Neural progenitor cell (in vitro differentiated cells): ENCODE results near the genes FILIP1 and SENP6.

- RAMPAGE, long total RNA: no peak
Measured at GRCh38 chr6:73521444-73522080, 730 bp upstream of the EEF1A1 start.

DNA sequence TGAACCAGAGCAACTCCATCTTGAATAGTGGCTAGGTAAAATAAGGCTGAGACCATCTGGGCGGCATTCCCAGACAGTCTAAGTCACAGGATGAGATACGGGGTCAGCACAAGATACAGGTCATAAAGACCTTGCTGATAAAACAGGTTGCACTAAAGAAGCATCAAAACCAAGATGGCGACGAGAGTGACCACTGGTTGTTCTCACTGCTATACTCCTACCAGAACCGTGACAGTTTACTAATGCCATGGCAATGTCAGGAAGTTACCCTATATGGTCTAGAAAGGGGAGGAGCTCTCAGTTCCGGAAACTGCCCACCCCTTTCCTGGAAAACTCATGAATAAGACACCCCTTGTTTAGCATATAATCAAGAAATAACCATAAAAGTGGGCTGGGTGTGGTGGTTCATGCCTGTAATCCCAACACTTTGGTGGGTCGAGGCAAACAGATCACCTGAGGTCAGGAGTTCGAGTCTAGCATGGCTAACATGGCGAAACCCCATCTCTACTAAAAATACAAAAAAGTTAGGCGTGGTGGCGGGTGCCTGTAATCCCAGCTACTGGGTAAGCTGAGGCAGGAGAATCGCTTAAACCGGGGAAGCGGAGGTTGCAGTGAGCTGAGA lies 44.0 kb upstream of the EEF1A1 start:
- RAMPAGE, long total RNA: no peak

DNA sequence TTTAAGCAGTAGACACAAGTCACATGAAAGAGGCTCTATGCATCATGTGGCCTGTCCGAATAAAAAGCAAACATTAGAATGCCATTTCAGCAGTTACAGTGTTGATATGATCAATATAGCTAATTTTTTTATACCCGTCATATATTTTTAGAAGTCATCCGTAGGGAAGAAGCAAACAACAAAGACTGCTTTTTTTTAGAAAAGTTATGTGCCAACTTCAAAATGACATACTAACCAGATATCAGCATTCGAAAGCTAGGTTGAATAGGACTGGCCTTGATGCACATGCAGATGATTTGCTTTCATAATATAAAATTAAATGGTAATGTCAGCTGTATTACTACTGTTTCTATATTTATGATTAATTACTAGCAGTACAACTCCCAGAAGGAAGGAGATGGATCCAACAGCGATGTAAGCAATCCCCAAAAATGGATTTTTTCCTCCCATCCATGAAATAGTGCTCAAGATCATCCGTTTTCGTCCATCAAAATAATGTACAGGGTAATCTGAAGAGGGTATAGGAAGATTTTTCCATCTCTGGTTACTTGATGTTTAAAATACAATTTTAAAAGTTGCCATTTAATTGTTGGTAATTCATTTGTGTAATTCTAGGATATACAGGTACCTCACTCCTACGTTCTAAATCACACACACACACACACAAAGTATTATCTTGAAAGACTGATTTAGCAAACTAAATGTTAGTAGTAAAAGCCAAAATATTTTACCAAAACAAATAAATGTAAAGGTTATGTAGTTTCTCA lies 12.4 kb upstream of the COX7A2 start:
- RAMPAGE, long total RNA: no peak

GRCh38 chr6:75493200-75494281 lies at the start of gene FILIP1:
TSS of gene FILIP1 (minus strand) at chr6:75493800.
- RAMPAGE, long total RNA: no peak

- RAMPAGE, long total RNA: no peak
Measured at GRCh38 chr6:75601504-75602220, at the start of gene SENP6. TSS of gene SENP6 (plus strand) at chr6:75601880.

- RAMPAGE, long total RNA: no peak
Measured at GRCh38 chr6:76776955-76777532, 686.2 kb downstream of the HTR1B start.

- RAMPAGE, long total RNA: no peak
Measured at GRCh38 chr6:79025797-79026404, 52.2 kb downstream of the PHIP start.

- RAMPAGE, long total RNA: no peak
Measured at GRCh38 chr6:79041254-79041919, 36.7 kb downstream of the PHIP start.

GRCh38 chr6:79152124-79152953 lies 74.3 kb upstream of the PHIP start:
- RAMPAGE, long total RNA: no peak

DNA sequence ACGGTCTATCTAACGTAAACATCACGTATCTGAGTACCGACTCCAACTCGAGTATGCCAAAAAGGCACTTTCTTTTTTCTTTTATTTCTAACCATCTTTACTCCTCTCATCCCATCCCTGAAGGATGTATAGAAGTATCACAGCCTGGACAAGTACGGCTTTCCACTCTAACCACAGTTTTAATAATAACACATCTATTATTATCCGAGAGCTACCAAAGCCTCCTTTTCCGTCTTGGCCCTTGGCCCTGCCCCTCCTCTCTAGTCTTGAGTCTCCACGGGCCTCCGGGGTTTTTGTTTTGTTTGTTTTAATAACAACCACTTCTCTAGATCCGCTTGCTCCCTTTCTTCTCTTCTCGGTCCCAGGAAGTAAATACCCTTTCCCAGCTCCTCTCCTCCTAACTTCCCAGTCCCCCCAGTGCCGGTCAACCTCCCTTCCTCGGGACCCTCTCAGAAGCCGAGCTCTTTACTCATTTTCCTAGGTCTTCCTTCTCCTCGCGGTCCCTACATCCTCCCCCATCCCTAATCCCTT lies 666 bp downstream of the LCA5 start:
- RAMPAGE, long total RNA: no peak

- RAMPAGE, long total RNA: no peak
Measured at GRCh38 chr6:80389614-80390085, 283.2 kb downstream of the BCKDHB start.

- RAMPAGE, long total RNA: no peak
Measured at GRCh38 chr6:81264978-81265607, 487.4 kb downstream of the TENT5A start.

- RAMPAGE, long total RNA: no peak
Measured at GRCh38 chr6:81451784-81452355, 300.6 kb downstream of the TENT5A start.

DNA sequence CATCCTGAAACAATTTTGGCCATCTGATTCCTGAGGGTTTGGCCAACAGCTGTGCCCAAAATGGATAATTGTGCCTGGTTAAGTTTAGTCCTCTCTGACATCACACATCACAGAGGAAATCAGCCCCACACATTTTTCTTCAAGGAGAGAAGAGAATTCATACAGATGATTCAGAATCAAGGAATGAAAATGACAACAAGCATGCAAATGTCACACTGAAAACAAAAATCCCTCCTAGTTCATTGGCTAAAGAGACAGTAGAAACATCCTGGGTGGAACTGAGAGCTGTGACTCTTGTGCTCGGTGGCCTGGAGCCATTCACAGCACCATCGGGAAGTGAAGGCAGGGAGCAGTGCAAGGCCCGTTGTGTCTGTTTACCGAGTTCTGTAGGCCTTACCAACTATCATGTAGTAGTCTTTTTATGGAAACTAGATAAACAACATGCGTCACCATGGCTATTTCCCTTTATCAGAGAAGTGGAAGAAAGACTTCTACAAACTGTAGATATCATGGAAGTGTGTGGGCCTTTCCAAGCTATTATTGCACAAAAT lies 81.7 kb upstream of the TENT5A start:
- RAMPAGE, long total RNA: no peak

- RAMPAGE, long total RNA: no peak
Measured at GRCh38 chr6:82199508-82200418, 47.8 kb downstream of the IBTK start.

DNA sequence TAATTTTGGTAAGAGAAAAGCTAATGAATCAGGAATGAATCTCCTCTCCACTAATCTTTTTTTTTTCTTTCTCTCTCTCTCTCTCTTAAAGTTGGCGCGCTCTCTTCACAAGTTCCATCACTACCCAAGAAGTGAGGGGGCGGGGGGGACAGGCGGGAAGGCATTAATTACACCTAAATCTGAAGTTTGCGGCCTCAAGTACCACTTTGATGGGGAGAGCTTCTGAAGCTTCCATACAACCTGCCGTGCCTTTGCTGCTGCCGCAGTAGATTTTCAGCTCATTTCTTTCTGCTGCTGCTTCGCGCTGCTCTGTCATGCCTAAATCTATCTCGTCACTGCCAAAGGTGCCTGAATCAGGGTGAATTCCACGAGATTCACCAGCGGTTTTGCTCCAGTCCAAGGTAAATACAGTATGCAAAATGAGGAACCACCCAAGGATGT lies 458 bp upstream of the TPBG start:
- RAMPAGE, long total RNA: no peak

GRCh38 chr6:83222264-83222463 lies 29.0 kb downstream of the RWDD2A start:
- RAMPAGE, long total RNA: no peak

DNA sequence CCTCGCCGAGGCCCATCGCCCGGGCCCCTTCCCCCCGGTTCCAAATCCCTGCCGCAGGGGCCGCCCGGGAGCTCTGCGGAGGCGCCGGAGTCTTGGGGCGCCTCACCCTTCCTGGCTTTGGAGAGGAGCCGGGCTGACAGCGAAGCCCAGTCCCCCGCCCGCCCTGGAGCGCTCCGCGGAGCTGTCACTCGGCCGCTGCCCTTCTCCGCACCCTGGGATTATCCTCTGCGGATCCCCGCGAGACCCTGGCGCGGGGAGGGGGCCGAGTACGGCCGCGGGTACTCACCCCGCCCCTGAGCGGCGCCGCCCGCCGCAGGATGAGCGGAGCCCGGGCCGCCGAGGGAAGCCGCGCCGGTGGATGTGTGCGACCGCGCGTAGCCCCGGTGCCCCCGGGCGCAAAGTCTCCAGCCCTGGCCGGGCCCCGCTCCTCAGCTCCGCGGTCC lies 321 bp downstream of the SNAP91 start:
- RAMPAGE, long total RNA: no peak

GRCh38 chr6:84184121-84185391 lies 42.9 kb downstream of the CEP162 start:
- RAMPAGE, long total RNA: no peak

GRCh38 chr6:84617905-84618834 lies 146.2 kb downstream of the TBX18 start:
- RAMPAGE, long total RNA: no peak